ENCODE data around the genes WDR5B, SLC49A4 and SEC22A.

DNA sequence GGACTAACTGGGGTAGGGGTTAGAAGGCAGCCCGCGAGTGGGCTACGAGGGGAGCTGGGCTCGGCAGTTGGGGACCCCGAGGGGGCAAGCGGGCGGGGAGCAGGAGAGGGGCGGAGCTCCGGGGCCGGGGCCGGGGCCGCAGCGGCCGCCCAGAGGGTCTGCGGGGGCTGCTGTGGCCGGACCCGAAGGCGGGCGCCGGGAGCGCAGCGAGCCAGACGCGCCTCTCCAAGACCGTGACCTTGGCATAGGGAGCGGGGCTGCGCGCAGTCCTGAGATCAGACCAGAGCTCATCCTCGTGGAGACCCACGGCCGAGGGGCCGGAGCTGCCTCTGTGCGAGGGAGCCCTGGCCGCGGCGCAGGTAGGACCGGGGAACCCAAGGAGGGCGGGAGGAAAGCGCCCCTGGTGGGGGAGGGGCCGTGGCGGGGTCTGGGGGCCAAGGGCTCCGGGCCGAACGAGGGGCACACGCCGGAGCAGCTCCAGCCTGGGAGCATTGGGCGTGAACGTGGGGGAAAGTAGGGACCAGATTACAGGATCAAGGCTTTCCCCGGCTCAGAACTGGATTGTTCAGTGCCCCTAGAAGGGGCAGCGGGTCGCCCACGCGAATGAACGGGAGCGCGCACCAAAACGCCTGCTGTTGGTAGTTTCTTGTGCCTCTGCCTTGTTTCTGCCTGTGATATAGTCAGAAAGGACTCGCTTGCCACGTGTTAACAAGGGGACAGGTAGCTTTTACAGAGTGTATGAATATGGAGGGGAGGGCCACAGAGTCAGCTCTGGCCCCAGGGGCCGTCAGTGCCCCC is 902 bp downstream of the CASR start:
- PRO-cap = no peak
- RAMPAGE, long total RNA, 2 experiments = no peak in any of the 2 experiments

GRCh38 chr3:122415931-122416602 is at the start of gene WDR5B:
WDR5B (minus strand) TSS chr3:122416062.
- PRO-cap = bidirectional peak, plus-strand start at chr3:122416225, minus-strand start at chr3:122416077; bidirectional peak, plus-strand start at chr3:122416451, minus-strand start at chr3:122416463
- RAMPAGE, long total RNA, 2 experiments = start-site peak on the minus strand in 2 of 2 experiments, at chr3:122416041-122416089 at its widest, 19 to 27 reads per replicate

GRCh38 chr3:122679096-122679795 is 1.4 kb upstream of the PARP14 start:
- PRO-cap = no peak
- RAMPAGE, long total RNA, 2 experiments = no peak in any of the 2 experiments

DNA sequence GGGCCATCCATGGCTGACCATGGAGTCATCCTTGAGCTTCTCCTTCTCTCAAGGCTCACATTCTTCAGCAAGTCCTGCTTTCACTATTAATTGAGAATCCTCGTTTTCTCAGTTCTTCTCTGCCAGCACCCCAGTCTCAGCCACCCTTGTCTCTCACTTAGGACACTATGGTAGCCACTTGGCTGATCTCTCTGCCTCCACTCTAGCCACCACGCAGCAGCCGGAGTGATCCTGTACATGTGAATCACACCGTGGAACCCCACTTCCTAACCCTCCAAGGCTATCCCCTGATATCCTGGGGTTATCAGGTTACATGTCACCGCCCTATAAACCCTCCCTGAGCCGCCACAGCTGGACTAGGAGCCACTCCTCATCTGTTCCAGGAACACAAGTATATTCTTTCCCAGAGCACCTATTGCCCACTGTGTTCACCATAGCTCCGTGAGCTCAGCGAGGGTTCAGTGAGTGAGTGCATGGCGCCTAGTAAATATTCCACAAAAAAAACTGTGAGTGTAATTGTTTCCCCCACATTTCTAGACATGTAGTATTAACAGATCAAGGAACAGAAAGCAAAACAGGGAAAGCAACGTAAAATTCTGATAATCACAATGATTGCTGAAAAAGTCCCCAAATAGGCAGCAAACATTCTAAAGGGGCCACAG is 712 bp upstream of the PARP14 start:
- PRO-cap = no peak
- RAMPAGE, long total RNA, 2 experiments = no peak in any of the 2 experiments

- PRO-cap = no peak
- RAMPAGE, long total RNA, 2 experiments = no peak in any of the 2 experiments
Observed at GRCh38 chr3:122682410-122683483, 2.1 kb downstream of the PARP14 start.

DNA sequence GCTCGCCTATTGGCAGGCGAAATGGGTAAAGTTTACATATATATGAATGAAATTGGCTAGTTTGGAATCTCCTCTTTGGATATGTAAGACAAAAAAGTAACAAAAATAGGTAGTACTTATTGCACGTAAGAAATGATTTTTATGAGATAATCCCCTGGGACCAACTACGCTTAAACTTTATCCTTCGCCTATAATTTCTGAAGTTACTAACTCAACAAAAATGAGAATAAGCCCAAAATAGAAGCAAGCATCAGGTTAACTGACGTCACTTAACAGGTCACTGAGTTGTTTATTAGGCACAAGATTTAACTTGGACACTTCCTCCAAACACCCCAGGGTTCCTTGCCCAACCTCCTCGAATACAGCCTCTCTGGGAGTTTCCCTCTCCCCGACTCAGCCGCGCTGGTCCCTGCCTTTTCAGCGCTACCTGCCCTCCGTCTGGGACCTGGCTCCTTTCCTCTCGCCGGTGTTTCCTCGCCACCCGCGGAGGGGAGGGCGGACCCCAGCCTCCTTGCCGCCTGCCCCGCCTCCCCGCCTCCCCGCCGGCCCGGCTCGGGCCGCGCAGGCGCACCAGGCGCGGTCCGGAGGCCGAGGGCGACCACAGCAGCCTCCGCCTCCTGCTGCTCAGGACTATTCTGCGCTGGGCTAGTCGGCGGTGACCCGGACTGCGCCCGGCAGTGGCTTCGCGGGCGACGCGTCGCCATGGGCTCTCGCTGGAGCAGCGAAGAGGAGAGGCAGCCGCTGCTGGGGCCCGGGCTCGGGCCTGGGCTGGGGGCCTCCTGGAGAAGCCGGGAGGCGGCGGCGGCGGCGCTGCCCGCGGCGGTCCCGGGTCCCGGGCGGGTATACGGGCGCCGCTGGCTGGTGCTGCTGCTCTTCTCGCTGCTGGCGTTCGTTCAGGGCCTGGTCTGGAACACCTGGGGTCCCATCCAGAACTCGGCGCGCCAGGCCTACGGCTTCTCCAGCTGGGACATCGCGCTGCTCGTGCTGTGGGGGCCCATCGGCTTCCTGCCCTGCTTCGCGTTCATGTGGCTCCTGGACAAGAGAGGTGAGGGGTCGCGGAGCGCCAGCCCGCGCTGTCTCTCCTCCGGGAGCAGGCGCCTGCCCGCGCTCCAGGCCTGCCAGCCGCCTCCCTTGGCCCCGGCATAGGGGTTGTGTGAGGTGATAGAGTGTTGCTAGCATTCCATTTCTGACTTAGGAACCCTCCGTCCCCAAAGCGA is at the start of gene SLC49A4:
Gene SLC49A4 (plus strand): TSS at position 579 of the 1,217 bp plus-strand sequence.
- PRO-cap = unidirectional peak, plus-strand start at position 335 of the sequence; bidirectional peak, plus-strand start at position 580 of the sequence, minus-strand start at position 538 of the sequence; unidirectional peak, minus-strand start at position 1,106 of the sequence
- RAMPAGE, long total RNA, 2 experiments = no peak in any of the 2 experiments

- PRO-cap = no peak
- RAMPAGE, long total RNA, 2 experiments = no peak in any of the 2 experiments
Observed at GRCh38 chr3:122799115-122799923, 4.5 kb downstream of the SLC49A4 start.

DNA sequence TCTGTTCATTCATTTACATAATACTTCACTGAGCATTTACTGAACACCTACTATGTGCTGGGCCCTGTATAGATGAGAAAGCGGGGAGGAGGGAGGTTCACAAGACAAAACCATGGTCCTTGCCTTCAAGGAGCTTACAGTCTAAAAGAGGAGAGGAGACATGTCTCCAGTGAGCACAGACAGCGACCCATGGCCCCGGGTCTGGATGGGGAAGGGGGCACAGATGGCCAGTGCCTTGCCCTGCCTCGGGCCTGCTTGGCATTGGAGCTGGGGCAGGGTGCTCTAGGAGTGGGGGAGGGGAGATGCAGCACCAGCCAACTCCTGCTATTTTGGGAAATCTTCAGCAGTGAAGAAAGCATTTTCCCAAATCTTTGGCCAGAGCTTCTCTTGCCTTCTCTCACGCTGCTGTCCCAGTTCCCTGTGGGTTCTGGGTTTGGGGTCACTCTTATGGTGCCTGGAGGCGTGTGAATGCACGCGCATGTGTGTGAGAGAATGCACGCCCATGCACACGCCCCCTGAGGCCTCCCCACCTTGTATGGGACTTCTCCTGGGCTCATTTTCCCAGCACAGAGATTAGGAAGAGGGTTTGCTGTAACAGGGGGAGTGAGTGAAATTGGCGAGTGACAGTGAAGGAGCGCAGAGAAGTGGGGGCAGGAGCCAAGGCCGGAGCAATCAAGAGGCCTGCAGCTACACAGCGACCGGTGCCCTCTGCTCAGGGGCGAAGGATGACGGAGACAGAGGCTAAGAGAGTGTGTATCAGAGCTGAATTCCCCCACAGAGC is 71.5 kb downstream of the SEMA5B start:
- PRO-cap = no peak
- RAMPAGE, long total RNA, 2 experiments = no peak in any of the 2 experiments

DNA sequence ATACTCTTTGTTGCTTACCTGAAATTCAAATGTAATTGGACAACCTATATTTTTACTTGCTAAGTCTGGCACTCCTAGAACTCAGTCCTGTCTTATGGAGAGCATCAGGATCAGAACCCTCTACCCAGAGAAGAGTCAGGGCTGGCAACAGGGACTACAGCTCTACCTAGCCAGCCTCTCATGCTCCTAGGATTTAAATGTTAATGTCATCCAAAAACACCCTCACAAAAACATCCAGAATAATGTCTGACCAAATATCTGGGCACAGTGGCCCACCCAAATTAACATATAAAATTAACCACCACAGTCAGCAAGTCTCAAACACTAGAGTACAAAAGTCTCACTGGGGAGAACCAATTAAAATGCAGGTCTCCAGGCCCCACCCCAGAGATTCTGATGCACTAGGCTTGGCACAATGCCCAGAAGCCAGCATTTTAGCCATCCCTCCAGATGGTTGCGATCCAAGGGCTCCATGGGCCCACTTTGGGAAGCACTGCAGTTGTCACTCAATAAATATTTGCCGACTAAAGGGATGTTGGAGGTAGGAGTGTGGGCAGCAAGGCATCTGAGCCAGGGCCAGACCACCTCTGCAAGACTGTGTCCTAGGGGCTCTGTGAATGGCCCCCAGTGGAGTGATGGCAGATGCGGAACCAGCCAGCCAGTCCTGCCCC is 50.0 kb downstream of the SEMA5B start:
- PRO-cap = no peak
- RAMPAGE, long total RNA, 2 experiments = no peak in any of the 2 experiments

- PRO-cap = no peak
- RAMPAGE, long total RNA, 2 experiments = no peak in any of the 2 experiments
Observed at GRCh38 chr3:123053090-123053674, 13.6 kb upstream of the PDIA5 start.

DNA sequence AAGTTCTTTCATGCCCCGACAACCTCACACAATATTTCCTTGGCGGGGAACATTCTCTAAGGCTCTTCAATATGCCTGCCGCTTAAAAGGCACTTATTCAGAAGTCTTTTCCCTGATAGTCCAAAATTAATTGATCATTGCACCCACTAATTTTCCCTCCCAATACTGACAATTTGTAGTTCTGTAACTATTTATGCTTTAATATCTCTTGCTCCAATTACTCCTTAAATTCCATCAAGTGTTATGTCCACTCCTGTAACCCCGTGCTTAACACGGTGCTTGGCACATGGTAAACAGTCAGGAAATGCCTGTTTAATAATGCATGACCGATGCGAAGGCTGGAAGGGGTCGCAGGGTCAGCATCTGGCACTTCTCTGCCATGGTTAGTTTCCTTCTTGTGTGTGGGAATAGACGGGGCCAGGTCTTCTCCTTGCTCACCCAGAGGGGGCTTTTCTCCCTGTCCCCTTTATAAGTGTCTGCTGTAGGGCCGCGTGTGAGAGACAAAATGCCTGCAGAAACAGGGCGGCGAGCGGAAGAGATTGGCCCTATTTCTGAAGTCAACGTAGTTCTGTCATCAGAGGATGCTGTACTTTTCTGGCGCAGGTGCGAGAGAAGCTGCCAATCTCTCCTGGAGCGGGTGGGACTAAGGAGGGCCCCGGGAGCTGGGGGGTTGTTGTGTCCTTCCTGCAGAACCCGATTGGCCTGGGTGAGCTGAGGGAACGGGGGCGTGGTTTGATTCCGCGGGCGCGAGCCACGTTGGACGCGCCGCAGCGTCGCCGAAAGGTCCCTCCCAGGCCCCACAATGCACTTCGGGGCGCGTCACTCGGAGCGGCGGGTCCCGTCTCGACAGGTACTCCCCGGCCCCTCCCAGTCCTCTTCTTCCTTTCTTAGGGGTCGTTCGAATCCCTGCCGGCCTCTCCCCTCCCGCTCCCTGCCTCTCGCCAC is at the start of gene SEC22A:
Gene SEC22A (plus strand): TSS at position 807 of the 945 bp plus-strand sequence.
- PRO-cap = bidirectional peak, plus-strand start at position 822 of the sequence, minus-strand start at position 645 of the sequence
- RAMPAGE, long total RNA, 2 experiments = start-site peak on the plus strand in 1 of 2 experiments, centred at position 816 of the sequence, 241 reads per replicate

DNA sequence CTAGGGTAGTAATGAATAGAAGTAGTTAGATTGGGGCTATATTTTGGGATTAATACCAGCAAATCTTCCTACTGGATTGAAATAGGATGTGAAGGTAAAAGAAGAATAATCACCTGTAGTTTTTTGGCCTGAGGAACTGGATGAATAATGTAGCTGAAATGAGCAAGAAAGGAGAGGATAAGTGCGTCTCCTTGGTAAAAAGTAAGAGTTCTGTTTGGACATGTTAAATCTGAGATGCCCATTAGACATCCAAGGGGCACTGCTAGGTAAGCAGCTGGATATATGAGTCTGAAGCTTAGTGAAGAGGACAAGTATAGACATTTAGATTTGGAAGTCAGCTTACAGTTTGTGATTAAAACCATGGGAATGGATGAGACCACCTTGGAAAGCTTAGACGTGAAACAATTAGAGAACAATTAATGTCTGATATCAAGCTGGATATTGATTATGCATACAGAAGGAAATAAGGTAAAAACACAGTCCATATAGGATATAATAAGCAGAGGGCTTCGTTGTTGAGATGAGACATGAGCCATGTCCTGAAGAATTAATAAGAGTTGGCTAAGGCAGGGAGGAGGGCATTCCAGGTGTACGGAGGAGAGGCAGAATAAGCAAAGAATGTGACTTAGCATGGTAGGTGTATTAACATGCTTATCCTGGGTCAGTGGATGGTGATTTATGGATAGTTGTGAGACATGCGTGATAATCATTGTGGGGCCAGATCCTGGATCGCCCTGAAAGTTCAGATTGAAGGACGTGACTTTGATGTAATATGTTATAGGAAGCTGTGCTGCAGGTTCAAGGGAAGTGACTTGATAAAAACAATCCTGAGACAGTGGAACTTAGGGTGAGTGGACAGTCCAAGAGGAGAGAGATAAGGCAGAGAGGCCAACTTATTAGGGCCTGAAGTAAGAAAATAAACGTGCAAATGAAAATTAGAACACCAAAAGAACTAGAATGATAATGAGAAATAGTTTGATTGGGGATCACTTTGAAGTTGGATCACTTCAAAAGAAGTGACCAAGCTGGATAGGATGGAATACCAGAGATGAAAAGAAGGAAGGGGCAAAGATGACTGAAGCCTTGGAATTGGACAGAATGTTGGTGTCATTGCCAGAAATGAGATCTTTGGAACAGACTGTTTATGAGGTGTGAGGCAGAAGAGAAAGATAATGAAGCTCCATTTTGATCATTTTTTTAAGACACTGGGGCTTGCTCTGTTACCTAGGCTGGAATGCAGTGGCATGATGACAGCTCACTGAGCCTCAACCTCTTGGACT is 9.0 kb downstream of the SEC22A start:
- PRO-cap = no peak
- RAMPAGE, long total RNA, 2 experiments = no peak in any of the 2 experiments

DNA sequence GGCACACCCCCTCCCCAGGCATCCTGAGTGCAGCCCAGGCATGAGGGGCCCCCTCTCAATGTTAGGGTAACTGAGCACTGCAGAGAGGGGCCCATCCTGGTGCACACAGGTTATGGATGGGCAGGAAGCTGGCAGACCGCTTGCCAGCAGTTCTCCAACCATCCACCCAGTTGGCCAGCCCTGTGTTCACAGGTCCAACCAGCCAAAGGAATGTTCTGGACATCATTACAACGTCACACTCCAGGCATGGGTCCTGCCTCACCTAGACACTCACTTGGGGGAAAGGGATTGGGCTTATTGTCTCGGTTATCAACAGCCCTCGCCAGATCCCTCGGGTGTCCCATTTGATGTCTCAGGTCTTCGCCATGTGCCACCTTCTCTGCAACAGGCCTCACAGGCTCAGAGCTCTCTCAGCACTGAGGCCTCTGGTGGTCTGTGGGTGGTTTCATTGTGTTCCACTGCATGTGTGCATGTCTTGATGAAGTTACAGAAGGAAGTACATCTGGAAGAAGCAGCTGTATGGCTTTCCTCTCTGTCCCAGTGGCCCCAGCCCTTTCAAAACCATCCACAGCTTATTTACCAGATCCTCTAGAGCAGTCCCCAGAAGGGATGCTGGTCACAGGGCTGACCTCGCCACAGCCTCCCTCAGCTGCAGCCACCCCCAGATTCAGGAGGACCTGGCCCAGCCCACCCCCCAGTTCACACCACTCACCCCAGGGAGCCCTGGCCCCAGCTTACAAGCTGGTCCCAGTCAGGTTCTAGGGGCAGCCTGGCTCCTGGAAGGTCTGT is 23.7 kb downstream of the ADCY5 start:
- PRO-cap = no peak
- RAMPAGE, long total RNA, 2 experiments = no peak in any of the 2 experiments

DNA sequence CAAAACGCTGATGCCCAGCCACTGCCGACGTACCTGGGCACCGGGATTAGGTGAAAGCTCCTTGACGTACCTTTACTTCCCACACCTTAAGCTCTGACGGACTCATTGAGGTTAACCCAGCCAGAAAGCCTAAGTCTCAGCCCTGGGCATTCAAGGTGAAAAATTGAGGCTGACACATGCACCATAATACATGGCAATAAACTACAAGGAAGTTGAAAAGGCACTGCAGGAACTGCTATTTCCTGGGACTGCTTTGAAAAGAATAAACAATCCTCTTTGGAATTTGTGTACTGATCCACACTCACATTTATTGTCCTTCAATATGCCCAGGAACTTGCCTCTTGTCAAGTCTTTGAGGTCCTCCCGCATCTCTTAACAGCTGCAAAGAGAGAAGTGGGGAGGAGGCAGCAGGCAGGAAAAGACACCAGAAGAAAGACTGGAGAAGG is 16.9 kb downstream of the ADCY5 start:
- PRO-cap = no peak
- RAMPAGE, long total RNA, 2 experiments = no peak in any of the 2 experiments

GRCh38 chr3:123443774-123444520 is 4.9 kb downstream of the ADCY5 start:
- PRO-cap = no peak
- RAMPAGE, long total RNA, 2 experiments = no peak in any of the 2 experiments

- PRO-cap = bidirectional peak, plus-strand start at chr3:123448219, minus-strand start at chr3:123448131
- RAMPAGE, long total RNA, 2 experiments = no peak in any of the 2 experiments
Observed at GRCh38 chr3:123447324-123448446, 1.2 kb downstream of the ADCY5 start.

DNA sequence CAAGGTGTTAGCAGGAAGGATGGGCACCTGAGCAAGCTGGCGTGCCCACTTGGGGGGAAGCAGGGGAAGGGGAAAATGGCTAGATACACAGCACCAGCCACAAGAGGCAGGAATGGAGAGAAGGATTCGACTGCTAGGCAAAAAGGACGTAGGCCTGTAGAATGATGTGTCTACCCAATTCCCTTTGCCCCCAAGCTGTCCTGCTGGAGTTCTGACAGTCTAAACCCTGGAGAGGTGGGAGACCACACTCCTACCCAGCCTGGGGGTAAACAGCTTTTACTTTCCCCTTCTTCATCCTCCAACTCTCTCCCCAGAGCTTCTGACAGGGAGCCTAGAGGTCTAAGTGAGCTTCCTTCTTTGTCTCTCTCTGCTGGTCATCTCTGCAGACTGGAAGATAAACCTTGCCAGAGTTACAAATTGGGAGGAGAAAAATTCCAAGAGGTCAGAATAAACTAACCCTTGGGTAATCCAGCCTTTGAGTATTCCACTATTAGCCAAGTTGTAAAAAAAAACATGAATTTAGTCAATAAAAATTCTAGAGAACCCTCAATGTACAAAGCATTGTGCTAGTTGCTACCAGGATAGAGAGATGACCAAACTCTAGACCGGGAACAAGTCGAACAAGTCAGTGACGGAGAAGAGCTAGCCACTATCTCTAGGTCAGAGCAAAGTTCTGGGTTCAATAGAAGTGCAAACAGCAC is 2.0 kb upstream of the ADCY5 start:
- PRO-cap = no peak
- RAMPAGE, long total RNA, 2 experiments = no peak in any of the 2 experiments

- PRO-cap = no peak
- RAMPAGE, long total RNA, 2 experiments = no peak in any of the 2 experiments
Observed at GRCh38 chr3:123585972-123586240, 1.1 kb upstream of the HACD2 start.

DNA sequence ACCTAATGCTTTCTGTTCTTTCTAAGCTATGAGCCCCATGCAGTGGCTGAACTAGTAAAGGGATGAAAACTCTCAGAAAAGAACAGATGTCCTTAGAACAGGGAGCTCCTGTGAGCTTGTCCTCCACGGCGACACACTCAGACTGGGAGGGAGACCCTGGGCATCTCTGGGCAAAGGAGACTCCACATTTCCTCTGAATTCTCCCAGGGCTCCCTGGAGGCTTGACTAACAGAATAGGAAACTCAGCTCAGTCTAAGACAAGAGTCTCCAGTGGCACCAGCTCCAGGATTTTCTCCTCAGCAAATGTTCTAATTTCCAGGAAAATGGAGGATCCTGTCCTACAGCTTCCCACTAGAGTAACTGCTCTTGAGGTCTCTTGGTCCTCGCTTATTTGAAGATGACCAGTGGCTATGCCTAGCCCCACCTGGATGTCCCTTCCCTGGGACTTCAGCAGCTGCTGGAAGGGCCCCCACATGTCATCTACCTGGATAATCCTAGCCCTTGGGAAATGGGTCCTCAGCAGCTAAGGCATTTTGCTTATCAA is 74.8 kb upstream of the HACD2 start:
- PRO-cap = no peak
- RAMPAGE, long total RNA, 2 experiments = no peak in any of the 2 experiments

- PRO-cap = no peak
- RAMPAGE, long total RNA, 2 experiments = no peak in any of the 2 experiments
Observed at GRCh38 chr3:123674090-123674529, 89.3 kb upstream of the HACD2 start.